ENCODE measurements around a stretch of chr10.

GRCh38 chr10:126386779-126387458, 1.4 kb downstream of the ADAM12 start:
- PRO-cap: no peak

GRCh38 chr10:126944090-126944727, 39.0 kb downstream of the DOCK1 start:
- PRO-cap: no peak

DNA sequence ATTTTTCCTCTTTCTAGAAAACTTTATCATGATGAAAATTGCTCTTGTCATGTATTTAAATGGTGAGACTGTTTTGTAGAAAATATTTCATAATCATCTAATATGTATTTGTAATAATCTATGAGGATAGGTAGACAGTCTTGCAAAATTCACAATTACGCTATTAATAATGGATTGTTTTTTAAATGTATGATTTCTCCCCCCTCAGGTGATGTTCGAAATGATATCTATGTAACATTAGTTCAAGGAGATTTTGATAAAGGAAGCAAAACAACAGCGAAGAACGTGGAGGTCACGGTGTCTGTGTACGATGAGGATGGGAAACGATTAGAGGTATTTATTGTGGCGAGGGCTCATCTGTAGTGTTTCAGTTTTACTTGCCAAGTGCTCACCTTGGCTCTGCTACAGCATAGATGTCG, 117.8 kb downstream of the DOCK1 start:
- PRO-cap: no peak

GRCh38 chr10:127196999-127197222, 520 bp upstream of the INSYN2A start:
- PRO-cap: no peak

- PRO-cap: no peak
Measured at GRCh38 chr10:127735823-127736812, 867 bp upstream of the FOXI2 start.

- PRO-cap: no peak
Measured at GRCh38 chr10:127889624-127890137, 3.1 kb downstream of the CLRN3 start.

GRCh38 chr10:127977380-127978019, 70.6 kb downstream of the PTPRE start:
- PRO-cap: no peak

GRCh38 chr10:127996593-127997508, 89.9 kb downstream of the PTPRE start:
- PRO-cap: no peak

DNA sequence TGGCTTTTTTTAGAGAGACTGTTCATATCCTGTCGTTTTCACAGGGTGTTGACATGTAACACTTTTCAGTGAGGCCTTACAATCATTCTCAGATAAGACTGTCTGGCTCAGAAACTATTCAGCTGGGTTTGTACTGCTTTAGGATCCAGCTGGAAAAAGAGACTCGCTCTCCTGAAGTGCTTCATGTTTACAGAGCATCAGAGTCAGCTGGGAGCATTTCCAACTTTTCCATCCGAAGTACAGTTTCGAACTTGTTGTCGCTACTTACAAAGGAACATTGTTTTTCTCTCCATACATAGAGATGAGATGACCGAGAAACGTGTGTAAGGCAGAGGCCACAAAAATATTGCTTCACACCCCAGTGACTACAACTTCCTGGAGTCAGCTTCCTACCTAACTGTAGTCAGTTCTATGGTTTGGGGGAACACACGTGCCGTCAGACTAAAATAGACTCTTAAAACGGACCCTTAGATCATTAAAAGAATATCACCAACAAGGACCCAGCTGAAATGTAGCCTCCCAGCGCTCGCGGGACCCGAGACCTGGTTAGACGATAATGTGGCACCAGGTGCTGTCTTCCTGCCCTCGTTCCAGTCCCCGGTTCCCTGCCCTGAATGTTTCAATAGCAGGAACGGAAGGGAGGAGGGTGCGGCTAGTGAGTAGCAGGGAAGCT, 78.0 kb downstream of the MKI67 start:
- PRO-cap: no peak

DNA sequence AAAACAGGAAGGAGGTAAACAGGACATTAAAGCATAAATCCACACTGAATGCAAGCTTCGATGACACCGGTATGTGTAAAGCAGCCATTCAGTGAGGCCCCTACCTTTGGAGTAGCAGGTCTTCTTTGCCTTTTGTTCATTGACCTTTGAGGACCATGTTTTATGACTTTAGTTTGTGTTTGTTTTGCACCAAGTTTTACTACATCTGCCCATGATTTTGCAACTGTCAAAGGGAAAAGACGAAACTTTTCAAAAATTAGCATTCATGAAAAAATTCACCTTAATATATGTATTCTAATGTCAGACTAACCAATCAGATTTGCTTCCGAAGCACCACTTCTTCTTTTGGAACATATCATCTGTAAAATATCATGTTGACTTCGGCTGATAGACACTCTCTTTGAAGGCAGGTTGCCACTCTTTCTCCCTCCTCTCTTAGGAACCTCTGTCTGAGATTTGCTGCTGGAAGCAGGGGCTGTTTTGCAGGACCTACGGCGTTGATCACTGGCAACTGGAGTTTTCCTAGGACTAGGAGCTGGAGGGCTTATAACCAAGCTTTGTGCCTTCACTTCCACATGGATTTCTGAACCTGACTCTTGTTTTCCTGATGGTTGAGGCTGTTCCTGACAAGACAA, 14.3 kb downstream of the MKI67 start:
- PRO-cap: no peak

DNA sequence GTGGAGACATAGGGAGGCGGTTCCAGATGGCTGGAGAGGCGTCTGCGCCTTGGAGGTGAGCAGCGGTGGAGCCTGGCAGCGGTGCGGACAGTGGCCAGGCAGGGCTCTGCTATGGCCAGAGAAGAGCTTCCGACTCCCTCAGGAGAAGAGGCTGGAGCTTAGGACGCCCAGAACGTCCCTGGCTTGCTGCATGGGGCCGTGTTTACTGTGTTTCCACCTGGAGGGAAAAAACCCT, 447.0 kb upstream of the MKI67 start:
- PRO-cap: no peak

GRCh38 chr10:128875962-128876385, 591.1 kb upstream of the MGMT start:
- PRO-cap: no peak

- PRO-cap: no peak
Measured at GRCh38 chr10:129161014-129161213, 306.1 kb upstream of the MGMT start.

- PRO-cap: no peak
Measured at GRCh38 chr10:129253867-129254242, 213.2 kb upstream of the MGMT start.

- PRO-cap: no peak
Measured at GRCh38 chr10:129464163-129464744, 2.8 kb upstream of the MGMT start.

DNA sequence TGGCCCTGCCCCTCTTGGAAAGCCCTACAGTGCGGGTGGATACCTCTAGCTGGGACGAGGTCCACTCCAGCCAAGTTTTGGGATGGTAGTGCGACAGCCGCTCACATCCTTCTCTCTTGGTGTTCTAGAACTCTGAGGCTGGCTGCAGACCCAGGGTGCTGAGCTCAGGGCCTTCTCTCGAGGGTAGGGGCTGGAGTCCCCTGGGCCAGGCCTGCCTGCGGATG, 243.1 kb downstream of the MGMT start:
- PRO-cap: no peak

- PRO-cap: no peak
Measured at GRCh38 chr10:129962006-129962593, 2.0 kb downstream of the EBF3 start.

- PRO-cap: no peak
Measured at GRCh38 chr10:129969709-129969938, 5.5 kb upstream of the EBF3 start.

- PRO-cap: bidirectional peak, plus-strand start at chr10:130109943, minus-strand start at chr10:130109840
Measured at GRCh38 chr10:130109624-130110146, 945 bp downstream of the C10orf143 start.

DNA sequence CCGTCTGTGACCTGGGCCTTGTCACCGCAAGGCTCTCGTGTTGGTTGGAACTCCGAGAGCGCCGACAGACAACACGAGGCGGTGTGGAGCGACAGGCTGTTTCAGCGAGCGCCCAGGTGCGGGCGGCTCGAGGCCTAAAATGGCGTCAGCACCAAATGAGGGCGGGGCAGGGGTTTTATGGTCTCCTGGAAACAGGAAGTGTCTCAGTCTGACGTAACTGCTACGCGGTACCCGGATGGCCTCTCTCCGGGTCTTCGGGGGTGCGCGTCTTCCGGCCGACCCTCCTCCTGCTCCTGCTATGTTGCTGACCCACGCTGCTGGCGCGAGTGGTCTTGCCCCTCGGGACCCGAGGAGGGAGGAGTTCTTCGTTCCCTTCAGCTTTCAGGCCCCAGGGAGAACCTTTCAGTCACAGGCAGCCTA, 77.1 kb downstream of the GLRX3 start:
- PRO-cap: no peak